Suprapubic skin (tissue), 4 donors: Measurements from ENCODE around the genes HOXA5 and JAZF1.

DNA sequence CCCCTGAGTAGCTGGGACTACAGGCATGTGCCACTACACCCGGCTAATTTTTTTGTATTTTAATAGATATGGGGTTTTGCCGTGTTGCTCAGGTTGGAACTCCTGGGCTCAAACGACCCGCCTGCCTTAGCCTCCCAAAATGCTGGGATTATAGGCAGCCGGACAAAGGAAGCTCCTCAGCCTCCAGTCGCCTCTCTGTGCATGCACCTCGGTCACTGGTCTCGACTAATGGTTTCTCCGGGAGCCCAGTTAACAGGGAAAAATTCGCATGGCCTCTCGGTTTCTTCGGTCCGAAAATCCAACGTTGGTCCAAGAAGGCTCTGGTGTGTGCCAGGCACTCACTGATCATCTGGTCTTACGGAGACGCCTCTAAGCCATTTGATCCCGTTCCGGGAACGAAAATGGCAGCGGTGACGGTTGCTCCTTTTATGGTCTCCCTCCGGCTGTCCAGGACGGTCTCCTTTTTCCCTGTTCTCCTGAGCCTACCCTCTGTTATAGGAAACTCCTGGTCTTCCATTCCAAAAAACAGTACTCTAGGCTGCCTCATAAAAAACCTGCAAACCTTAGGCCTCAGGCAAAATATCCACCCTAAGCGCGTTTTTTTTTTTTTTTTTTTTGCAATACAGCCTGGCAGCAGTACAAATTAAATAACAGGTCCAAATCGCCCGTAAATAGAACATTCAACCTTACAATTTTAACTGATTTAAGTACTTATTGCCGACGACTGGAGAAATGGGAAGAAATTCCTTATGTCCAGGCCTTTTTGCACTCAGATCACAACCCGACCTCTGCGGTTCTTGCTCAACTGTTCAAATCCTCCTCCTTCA, 42.6 kb downstream of the CBX3 start:
- PRO-cap: no peak
- RAMPAGE, long total RNA, 4 experiments: no peak in any of the 4 experiments

GRCh38 chr7:26346417-26347329, 55.0 kb downstream of the SNX10 start:
- PRO-cap: no peak
- RAMPAGE, long total RNA, 4 experiments: no peak in any of the 4 experiments

DNA sequence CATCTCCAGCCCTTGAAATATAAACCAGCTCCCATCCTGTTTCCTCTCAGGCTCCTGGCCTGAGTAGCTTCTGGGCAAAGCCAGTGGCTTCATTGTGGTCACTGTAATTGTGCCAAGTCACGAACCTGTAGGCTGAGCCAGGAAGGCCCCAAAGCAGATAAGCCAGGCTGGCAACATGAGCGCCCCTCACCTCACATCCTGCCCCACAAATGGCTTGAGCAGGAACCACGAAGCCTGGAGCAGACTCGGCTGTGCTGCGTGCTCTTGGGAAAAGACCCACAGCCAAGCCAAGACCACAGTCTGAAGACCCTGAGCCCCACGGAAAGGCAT, 258.0 kb downstream of the SNX10 start:
- PRO-cap: no peak
- RAMPAGE, long total RNA, 4 experiments: no peak in any of the 4 experiments

DNA sequence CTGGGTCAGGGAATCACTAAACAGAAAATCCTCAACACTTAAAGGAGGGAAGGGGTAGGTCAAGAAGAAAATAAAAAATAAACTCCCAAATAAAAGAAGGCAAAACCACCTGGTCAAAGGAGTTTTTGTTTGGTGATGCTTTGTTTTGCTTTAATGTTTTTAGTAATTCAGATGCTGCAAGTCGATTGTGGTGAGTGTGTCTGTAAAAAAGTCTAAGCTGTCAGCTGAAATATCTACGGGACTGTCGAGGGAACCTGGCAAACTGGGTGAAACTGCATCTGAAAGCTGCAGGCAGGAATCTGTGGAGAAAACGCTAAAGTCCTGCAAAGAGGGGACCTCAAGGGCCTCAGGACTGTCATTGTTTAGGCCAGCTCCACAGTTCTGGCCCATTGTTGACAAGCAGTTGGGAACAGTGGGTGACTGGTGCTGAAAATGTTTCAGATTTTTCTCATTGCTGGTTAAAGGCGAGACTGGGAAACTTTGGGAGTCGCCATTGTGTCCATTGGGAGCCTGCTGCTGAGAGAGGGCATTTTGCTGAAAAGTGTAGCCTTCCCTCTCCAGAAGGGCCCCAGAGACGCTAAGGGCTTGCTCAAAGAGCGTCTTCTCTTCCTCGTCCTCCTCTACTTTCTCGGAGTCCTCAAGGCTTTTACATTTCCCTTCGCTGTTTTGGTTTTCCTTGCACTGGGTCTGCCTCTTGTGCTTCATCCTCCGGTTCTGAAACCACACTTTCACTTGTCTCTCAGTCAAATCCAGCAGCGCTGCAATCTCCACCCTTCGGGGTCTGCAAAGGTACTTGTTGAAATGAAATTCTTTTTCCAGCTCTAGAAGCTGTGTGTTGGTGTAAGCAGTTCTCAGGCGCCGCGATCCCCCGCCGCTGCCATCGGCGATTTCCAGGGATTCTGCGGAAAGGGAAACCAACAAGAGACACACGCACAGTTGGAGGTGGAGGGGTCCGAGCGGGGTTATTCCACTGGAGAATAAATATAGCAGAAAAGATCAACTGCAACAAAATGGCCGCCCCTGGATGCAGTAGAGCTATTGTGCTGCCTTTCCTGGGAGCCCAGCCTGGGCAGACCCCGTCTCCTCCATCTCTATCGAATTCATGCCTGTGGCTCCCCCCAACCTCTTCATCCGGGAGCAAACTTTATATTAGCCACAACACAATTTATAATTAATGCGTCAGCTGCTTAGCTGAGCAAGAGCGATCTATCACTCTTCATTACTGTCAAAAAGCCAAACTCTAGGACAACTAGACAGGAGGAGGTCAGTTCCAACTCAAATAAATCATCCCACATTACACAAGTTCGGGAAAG, 1.5 kb downstream of the HOXA2 start:
- PRO-cap: no peak
- RAMPAGE, long total RNA, 4 experiments: no peak in any of the 4 experiments

- PRO-cap: no peak
- RAMPAGE, long total RNA, 4 experiments: no peak in any of the 4 experiments
These were observed 6.3 kb upstream of the HOXA2 start for GRCh38 chr7:27108579-27109473.

GRCh38 chr7:27110064-27111112, 7.9 kb upstream of the HOXA2 start:
- PRO-cap: no peak
- RAMPAGE, long total RNA, 4 experiments: no peak in any of the 4 experiments

DNA sequence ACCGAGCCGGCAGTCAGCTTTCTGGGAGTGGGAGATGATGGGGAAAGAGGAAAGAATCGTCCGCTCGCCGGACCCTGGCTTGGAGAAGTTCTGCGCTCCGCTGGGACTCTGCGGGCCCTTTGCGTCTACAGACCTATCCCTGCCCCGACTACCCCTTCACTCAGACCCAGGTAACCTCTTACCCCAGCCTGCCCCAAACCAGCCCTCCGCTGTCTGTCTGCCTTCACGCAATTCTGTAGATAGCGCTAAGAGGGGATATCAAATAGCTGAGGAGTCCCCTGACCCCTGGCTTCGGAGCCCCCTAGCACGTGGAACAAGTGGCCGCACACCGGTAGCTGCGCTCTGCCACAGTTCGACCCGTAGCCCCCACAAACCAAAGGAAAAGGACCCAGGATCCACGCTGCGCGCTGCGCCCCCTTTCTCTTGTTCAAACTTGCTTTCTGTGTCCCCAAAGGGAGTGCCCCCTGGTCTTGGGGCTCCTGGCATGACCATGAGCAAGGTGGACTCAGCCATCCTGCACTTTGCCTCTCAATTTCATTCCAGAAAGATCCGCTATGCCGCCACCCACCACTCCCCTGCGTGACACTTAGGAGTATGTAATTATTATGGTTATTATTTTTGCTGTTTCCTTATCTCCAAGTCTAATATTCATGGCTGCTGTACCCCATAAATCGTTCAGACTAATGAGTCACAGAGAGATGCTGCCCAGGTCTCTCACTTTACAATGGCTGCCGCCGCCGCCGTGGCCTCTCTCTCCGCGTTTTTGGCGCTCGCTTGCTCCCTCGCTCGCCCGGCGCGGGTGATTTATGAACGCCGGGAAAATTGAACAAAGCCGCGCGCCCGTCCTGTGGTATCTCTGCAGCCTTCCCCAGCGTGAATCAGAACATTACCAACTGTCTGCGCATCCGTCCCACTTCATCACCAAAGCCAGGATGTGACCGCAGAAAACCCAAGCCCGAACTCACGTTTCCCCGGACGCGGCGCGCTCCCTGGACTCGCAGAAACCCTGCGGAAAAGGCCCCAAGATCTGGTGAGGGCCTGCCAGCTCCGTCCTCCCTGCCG, 6.8 kb downstream of the HOXA4 start:
- PRO-cap: no peak
- RAMPAGE, long total RNA, 4 experiments: no peak in any of the 4 experiments

GRCh38 chr7:27138291-27139038, 5.0 kb downstream of the HOXA5 start:
- PRO-cap: no peak
- RAMPAGE, long total RNA, 4 experiments: no peak in any of the 4 experiments

- PRO-cap: no peak
- RAMPAGE, long total RNA, 4 experiments: no peak in any of the 4 experiments
These were observed 4.3 kb downstream of the HOXA5 start for GRCh38 chr7:27139039-27139708.

DNA sequence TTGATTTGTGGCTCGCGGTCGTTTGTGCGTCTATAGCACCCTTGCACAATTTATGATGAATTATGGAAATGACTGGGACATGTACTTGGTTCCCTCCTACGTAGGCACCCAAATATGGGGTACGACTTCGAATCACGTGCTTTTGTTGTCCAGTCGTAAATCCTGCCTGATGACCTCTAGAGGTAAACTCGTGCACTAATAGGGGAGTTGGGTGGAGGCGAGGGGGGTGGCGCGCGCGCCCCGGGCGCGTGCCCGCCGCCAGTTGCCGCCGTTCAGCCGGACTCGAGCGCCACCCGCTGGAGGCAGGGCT, at the start of gene HOXA5:
HOXA5 (minus strand) TSS at position 54 of the 310 bp plus-strand sequence.
- PRO-cap: unidirectional peak, minus-strand start at position 54 of the sequence
- RAMPAGE, long total RNA, 4 experiments: no peak in any of the 4 experiments

DNA sequence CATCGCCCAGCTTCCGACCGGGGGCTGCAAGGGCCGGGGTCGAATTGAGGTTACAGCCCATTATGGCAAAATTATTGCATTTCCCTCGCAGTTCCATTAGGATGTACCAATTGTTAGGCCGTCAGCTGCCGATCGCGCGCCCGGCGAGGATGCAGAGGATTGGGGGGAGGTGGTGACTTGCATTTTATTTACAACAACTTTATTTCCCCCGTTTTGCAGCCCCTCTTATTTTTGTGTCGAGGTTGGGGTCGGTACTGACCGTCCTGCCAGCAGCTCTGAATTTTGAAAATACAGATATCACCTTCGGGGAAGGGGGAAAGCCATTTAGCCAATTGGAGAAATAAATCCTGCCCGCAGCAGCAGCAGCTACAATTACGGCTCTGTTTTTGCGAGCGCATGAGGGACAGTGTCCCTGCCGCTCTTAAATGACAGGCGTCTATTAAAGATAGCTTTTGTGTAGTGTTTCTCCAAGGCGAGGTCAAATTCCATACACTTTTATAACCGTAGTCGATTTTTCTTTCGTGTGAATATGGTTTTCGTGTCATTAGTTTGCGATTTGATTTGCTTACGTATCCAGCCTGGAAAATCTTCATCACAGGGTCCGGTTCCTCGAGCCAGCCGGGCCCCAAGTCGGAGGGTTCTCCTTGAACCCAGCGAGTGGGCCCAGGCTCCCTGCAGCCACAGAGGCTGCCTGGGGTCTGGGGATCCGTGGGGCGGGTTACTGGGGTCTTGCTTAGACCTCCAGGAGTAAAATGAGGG, 636 bp upstream of the HOXA5 start:
- PRO-cap: no peak
- RAMPAGE, long total RNA, 4 experiments: no peak in any of the 4 experiments

DNA sequence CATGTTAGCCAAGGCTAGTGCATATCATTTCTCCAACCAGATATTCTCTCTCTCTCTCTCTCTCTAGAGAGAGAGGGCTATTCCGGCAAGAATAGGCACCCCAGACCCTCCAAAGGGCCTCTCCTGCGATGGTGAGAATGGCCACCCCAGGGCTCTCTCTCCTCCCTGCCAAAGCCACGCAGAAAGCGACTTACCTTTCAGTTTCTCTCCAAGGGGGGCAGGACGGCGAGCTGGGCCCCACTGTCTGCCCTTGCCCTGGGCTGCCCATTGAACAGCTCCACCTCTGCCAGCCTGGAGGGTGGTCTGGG, 2.3 kb downstream of the HOXA3 start:
- PRO-cap: no peak
- RAMPAGE, long total RNA, 4 experiments: no peak in any of the 4 experiments

DNA sequence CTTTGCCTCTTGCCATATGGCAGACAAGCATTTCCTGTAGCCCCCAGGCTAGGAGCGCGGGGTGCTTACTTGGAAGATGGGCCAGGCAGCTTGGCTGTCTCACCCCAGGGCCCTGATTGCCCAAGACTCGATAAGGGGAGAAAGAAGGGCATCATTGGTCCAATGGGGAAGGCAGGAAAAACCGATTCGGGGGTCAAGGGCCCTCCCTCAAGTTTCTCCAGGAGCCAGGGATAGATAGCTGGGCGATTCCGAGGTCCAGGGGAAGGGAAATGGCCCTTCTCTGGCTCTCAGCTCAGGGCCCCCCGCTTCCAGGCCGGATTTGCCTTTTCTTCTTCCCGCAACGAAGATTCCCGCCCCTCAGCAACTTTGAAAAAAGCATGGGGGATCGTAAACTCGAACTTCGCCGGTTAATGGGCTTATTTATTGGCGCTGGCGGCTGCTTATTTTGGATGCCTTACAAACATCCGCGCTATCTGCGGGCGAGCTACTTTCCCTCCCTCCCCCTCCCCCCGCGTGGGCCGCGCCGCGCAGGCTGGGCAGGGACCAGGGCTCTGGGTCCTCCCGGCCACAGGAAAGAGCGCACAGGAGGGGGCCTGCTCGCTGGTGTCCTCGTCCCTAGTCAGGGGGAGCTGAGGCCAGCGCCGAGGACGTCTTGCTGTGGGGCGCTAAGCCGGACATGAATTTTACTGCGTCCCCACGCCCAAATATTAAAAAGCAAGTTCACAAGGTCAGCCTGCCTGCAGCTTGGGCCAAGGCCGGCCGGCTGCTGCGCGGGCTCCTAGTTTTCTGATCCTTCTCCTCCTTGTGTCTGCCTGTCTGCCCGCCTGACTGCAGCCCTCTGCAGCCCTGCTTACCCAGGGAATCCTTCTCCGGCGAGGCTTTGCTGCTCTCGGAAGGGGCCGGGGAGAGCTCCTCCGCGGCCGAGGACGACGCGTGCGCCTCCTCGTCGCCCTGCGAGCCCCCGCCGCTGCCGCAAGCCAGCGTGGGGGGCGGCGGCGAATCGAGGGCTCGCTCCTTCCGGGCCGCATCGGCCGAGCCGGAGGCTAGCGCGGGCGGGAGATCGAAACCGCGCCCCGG, 1.3 kb downstream of the HOXA10 start:
- PRO-cap: unidirectional peak, plus-strand start at position 570 of the sequence; unidirectional peak, plus-strand start at position 622 of the sequence
- RAMPAGE, long total RNA, 4 experiments: no peak in any of the 4 experiments

- PRO-cap: no peak
- RAMPAGE, long total RNA, 4 experiments: no peak in any of the 4 experiments
These were observed 7.1 kb upstream of the EVX1 start for GRCh38 chr7:27235293-27236141.

- PRO-cap: no peak
- RAMPAGE, long total RNA, 4 experiments: no peak in any of the 4 experiments
These were observed 1.2 kb downstream of the EVX1 start for GRCh38 chr7:27243774-27244205.

DNA sequence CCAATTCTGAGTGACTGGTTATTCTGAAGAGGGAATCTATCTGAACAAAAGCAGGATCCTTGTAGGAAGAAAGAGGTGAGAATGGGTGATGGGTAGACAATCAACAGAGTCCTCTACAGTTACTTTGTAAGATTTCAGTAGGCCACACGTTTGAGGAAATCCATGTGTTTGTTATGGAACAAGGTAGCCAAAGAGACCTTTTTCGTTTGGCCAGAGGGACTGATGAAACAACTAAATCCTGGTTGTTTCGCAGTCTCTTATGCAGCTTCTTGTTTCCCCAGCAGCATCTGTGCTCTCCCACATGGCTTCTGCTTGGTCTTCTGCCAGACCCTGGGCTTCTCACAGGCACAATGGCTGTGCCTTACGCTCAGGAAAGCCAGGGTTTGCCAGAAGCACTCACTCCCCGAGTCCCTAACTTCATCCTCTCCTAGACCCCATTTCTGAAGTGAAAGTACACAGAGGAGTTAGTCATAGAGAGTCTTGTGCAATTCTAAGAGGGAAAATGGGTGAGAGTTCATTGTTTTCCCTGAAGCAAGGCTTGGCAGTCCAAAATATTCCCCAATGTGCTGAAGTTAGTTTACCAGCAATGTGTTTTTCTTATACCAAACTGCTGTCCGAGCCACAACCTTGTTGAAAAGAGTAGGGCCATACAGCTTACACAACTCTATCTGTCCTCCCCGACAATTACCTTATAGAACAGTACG, 121.7 kb downstream of the EVX1 start:
- PRO-cap: no peak
- RAMPAGE, long total RNA, 4 experiments: no peak in any of the 4 experiments

DNA sequence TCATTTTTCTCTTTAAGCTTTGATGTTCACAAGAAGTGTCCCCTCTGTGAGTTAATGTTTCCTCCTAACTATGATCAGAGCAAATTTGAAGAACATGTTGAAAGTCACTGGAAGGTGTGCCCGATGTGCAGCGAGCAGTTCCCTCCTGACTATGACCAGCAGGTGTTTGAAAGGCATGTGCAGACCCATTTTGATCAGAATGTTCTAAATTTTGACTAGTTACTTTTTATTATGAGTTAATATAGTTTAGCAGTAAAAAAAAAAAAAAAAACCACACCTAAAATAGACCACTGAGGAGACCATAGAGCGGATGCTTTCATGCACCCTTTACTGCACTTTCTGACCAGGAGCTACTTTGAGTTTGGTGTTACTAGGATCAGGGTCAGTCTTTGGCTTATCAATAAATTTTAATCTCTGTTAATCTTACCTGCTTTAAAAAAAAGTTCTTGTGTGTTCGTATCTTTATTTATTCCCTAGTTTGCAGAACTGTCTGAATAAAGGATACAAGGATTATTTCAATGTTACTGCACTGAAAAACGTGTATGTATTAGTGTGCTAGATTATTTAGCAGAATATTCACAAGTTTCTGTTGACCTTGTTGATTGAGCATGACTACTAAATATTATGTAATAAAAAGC, 88.8 kb downstream of the TAX1BP1 start:
- PRO-cap: no peak
- RAMPAGE, long total RNA, 4 experiments: no peak in any of the 4 experiments

DNA sequence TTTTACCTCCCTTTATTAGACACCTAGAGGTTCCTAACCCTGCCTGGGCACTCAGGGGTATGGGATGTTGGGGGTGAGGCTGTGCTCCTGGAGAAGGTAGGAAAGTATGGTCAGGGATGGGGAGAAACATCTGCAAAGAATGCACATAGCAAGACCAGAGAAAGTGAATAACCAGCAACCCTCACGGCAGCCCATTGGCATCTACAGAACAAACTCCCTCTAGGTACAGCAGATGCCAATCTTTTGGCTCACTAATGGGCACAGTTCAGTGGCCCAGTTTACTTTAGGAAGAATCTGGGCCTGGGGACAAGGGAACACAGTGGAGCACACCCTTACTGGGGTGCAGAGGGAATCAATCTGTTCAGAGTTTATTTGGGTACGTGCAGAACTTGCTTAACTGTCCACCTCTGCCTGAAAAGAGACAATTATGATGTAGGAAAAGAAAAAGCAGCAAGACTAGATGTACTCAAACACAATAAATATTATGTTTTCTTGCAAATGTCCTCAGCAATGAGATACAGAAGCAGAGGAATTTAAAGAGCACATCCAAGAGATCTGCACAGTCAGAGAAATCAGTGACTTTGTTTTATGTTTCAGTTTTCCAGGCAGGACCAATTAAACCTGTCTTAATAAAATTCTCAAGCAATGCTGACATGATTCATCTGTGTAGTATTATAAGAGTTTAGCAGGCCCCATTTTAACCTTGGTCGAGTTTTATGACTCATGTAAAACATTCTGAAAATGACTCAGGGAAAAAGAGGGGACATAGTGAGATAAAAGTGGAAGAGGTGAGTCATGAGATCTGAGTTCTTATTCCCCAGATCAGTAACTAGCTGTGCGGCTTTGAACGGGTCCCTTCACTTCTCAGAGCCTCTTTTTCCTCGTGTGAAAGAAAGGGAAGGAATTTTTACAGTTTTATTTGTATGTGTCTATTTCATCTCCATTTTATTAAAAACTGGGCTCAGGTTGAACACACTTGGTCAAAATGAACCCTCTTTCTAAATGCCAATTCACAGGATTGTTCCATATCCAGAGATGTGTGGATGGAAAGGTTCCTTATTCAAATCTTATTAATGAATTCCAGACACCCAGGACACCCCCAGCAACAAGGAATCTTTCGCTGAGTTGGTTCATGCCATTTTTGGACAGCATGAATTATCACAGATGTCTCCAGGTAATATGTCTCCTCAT, 143.5 kb downstream of the JAZF1 start:
- PRO-cap: no peak
- RAMPAGE, long total RNA, 4 experiments: no peak in any of the 4 experiments

GRCh38 chr7:28102850-28103565, 77.6 kb downstream of the JAZF1 start:
- PRO-cap: no peak
- RAMPAGE, long total RNA, 4 experiments: start-site peak on the minus strand in 1 of 4 experiments, at chr7:28103105-28103699 at its widest, 11 reads per replicate

DNA sequence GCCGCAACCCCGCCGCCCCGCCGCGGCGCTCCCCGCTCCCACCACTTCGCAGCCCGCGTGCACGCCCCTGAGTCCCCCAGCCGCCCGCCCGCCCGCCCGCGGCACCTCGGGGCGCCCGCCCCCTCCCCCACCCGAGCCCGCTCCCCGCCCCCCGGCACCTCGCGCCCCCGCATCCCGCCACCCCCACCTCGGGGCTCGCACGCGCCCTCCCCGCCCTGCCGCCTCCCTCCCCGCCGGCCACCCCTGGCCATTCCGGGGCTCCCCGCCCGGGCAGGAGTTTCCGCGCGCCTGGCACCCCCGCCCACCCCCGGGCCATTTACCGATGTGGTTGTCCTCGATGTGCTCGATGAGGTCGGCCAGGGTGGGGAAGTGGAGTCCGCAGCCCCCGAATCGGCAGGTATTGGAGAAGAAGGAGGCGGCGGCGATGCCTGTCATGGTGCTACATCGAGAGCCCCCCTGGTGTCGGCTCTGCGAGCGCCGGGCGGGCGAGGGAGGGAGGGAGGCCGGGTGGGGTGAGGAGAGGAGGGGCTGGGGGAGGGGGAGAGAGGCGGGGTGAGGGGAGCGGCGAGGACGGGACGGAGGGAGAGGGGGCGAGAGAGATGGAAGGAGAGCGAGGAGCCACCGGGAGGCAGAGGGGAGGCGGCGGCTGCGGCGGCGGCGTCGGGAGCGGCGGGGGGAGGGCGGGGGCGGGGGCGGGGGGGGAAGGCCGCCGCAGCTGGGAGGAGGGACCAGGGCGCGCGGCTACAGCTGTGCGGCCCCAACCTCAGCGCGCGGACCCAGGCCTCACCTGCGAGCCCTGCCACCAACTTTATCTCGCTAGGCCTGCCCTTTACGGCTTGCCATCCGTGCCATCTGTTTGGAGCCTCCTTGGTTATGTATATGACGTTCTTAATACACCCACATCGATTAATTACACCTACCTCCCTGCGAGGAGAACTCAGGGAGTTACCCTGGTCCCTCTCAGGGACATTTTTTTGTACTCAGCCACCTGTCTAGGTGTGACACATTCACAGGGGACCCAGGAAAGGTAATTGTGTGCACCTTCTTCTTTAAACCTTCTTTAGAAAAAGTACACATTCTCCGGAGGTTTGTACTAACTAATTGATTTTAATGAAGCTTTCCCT, at the start of gene JAZF1:
JAZF1 (minus strand) TSS at position 653 of the 1,124 bp plus-strand sequence.
- PRO-cap: bidirectional peak, plus-strand start at position 584 of the sequence, minus-strand start at position 464 of the sequence
- RAMPAGE, long total RNA, 4 experiments: start-site peak on the minus strand in 4 of 4 experiments, centred at positions 474 to 486 of the sequence, 7 to 28 reads per replicate